Epithelial cell of esophagus (primary cell): ENCODE measurements around the genes UGT2A1, HTN1 and UTP3.

- RRBS = no CpG with 5 or more reads among the region's 3 CpGs
Observed at GRCh38 chr4:69167278-69167823, 47.2 kb downstream of the UGT2B11 start.

DNA sequence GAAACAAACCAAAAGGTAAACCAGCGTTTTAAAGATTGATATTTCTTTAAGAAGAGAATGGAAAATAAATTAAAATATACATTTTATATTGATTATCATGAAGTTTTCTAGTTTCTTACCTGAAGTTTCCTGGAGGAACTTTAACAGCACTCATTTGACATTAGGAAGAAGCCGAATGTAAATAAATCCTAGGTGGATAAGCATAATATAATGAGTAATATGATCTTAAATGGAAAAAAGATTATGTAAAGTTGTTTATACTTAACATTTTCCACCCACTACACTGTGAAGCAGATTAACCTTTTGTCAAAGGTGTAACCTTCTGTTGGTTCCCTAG is at the start of gene UGT2A1:
UGT2A1 (minus strand) TSS at position 179 of the 337 bp plus-strand sequence.
- RRBS = no CpG with 5 or more reads among the region's 2 CpGs

DNA sequence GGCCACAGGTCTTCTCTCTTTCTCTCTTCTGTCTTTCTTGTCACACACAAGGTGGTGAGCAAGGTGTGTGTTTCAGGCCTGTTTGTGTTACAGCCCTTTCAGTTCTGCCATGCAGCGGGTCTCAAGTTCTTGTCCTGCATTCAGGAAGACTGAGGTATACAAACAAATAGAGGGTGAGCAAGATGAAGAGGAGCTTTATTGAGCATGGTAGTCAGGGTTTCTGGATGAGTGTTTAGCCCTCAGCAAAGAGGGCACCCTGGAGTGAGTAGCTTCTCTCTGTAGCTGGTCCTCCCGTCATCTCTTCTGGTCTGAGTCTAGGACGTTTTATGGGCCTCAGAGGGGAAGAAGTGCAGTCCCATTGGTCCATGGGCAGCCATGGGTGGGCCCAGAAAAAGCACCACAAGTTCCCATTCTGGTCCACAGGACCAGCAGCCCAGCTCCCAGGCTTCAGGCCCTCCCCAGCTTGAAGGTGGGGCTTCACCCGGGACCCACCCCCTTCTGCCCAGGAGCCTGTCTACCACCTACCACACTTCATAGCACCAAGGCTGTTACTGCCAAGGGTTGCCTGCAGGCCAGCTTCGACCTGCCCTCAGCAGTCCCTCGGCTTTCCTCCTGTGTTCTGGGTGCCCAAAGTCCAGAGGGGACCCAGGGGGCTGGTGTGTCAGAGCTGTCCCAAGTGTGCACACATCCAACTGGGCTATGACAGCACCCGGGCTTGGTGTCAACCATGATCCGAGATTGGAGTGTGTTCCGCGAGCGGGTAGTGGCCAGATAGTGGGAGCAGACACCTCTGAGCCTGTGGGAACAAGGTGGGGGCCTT is 17.1 kb downstream of the SULT1B1 start:
- RRBS = no CpG with 5 or more reads among the region's 11 CpGs

- RRBS = no CpG with 5 or more reads among the region's 2 CpGs
Observed at GRCh38 chr4:70050389-70050699, at the start of gene HTN1. Gene HTN1 (plus strand): TSS chr4:70050438.

- RRBS = no CpG with 5 or more reads among the region's 8 CpGs
Observed at GRCh38 chr4:70637114-70637893, 8.8 kb downstream of the ENAM start.

DNA sequence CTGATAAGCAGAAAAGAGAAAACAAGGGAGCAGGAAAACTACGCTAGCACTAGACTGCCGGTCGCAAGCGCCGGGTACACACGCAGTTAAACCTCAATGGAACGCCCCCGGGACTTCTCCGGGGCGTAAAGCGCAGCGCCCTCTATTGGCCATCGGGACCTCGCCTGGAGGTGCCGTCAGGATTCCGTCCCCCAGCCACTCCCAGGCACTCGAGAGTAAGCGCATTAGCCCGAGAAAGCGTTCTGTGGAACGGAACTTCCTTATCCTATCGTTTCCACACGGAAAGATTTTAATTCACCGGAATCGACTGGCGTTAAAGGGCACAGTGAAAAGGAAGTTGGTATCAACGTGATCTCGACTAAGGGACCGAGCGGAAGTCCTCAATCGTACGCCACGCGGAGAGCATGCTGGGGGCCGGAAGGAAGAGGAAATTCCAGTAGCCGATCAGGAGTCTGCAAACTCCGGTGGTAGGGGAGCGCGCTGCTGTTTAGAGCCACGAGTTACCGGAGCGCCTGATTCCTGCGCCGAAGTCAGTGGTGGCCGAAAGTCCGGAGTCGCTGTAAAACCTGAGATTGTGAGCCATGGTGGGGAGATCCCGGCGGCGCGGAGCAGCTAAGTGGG is at the start of gene UTP3:
UTP3 (plus strand) TSS at position 436 of the 621 bp plus-strand sequence.
- RRBS = 2% methylated on average over 9 of the region's 51 CpGs

DNA sequence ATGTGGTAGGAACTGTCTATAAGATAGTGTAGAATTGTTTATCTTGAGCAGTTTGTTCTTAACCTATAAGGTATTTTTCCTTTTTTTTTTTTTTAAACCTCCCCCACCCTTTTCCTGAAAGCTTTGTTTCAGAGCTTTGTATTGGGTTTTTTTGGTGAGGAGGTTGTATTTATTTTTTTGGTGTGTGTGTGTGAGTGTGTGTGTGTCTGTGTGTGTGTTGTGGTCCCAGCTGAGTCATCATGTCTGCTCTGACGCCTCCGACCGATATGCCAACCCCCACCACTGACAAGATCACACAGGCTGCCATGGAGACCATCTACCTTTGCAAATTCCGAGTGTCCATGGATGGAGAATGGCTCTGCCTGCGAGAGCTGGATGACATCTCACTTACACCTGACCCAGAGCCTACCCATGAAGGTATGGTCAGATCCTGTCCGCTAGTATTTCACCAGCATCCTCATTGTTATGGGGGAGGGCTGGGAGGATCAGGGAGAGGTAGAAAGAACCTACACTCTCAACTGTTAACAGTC is 636 bp downstream of the RUFY3 start:
- RRBS = no CpG with 5 or more reads among the region's 6 CpGs

- RRBS = no CpG with 5 or more reads among the region's 3 CpGs
Observed at GRCh38 chr4:70762158-70762799, 40.5 kb downstream of the RUFY3 start.

DNA sequence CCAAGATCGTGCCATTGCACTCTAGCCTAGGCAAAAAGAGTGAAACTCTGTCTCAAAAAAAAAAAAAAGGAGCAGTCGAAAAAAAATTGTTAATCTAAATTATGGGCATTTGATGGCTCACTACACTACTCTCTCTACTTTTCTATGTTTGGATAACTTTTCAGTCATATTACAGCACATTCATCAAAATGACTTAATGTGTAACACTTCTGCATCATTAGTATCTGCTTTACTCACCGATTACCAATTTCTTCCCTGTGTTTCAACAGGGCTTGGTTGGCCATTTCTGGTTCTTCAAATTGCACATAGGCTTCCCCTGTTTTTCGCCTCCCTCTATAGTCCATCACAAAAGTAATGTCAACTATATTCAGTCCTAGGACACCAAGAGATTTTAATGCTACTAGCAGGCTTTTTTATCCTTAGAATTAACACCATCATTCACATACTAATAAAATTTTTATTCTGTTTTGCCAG is 8.4 kb downstream of the GRSF1 start:
- RRBS = no CpG with 5 or more reads among the region's 4 CpGs

DNA sequence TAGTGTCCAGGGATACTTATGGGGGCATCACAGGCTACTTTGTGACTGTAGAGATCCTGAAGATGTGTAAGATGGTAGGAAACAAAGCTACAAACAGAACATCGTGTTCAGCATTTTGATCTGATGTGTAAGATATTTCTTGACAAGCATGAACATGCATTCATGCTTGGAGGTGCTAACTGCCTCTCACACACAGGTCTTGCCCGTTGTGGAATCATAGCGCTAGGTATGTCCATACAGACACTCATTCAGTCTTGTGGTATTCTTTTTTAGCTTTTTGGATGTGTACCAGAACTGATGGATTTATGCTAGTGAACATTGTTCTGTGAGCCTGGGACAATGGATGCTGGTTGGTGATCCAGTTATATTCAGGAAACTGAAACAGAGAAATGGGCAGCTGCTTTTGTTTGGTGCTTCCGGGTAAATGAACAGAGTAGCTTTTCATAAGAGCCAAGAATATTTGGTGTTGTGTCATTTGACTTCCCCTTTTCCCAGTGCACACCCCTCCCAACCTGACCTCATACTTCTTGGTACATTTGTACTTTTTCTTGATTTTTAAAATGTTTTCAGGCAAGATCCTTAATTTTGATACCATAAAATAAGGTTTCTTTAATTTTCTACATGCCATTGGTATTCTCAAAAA is 72.8 kb downstream of the SLC4A4 start:
- RRBS = no CpG with 5 or more reads among the region's 4 CpGs

DNA sequence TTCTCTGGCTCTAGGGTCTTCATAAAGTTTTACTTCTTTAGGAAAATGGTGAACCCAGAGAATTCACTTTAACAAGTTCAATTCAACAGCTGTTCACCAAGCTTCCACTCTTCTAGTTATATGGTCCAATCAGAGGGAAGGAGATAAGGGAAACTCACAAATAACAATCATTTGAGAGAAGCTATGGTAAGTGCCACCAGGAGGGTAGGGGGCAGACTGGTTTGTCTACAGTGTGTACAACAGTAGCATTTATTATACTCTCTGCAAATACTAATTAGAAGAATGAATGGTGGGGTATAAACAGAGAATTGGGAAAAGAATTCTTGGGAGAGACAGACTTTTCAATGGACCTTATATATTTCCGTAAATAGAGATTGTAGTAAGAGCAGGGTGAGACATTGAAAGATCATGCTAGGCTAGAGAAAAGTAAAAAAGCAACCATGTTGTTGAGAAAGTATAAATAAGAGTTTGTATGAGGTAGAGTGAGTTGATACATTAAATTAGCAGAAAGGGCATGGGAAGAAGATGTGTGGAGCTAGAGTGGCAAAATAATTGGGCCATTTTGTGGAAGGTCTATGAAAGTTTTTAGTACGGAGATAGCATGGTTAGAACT is 186.1 kb downstream of the SLC4A4 start:
- RRBS = no CpG with 5 or more reads among the region's 2 CpGs

GRCh38 chr4:71430433-71431075 is 243.5 kb downstream of the SLC4A4 start:
- RRBS = no CpG with 5 or more reads among the region's 3 CpGs

- RRBS = no CpG with 5 or more reads among the region's 4 CpGs
Observed at GRCh38 chr4:71765395-71765781, 18.5 kb downstream of the GC start.

DNA sequence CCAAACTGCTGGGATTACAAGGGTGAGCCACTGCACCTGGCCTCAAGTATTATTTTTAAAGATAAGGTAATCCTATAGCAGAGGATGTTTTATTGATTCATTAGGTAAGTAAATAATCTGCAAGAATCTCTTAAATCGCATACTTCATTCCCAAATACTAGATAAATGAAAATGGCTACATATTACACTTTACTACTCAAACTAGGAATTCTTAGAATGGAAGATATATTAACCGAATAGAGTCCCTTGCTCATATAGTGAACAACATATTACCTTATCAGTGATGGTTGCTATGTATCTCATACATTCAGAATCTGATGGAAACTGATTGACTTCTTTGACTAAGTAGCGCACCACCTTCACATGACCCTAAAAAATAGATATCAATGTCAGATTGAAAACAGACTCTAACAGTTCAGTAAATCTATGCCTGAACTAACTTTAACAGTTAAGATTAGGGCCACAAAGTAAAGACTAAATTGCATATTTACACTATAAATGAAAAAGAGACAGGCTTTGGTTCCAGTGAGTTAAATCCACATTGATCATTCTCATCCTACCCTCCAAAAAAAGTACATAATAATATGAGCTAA is 46.1 kb upstream of the COX18 start:
- RRBS = no CpG with 5 or more reads among the region's 3 CpGs

GRCh38 chr4:73118291-73118967 is 48.9 kb upstream of the COX18 start:
- RRBS = no CpG with 5 or more reads among the region's 3 CpGs

DNA sequence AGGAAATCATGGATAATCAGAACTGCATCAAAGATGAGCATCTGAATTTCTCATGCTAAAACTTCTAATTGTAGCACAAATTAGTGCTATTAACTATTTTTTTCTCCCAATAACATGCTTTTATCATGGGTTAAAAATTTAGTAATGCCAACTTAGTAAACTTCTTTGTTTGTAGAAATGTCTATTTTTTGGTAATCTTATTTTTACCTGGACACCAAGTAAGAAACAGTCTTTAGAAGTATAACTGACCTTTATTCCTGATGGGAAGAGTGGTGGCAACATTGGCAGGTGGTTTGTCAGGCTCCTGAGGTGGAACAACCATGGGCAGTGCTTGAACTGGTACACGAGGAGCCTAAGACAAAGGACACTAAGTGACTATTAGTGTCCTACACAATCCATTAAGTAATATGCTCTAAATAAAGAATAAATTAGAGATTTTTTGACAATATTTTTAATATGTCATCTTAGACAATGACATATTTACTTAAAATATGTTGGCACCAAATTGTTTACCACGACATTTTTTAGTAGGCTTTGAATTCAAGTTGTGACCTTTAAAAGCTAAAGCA is 72.1 kb upstream of the COX18 start:
- RRBS = no CpG with 5 or more reads among the region's 2 CpGs

DNA sequence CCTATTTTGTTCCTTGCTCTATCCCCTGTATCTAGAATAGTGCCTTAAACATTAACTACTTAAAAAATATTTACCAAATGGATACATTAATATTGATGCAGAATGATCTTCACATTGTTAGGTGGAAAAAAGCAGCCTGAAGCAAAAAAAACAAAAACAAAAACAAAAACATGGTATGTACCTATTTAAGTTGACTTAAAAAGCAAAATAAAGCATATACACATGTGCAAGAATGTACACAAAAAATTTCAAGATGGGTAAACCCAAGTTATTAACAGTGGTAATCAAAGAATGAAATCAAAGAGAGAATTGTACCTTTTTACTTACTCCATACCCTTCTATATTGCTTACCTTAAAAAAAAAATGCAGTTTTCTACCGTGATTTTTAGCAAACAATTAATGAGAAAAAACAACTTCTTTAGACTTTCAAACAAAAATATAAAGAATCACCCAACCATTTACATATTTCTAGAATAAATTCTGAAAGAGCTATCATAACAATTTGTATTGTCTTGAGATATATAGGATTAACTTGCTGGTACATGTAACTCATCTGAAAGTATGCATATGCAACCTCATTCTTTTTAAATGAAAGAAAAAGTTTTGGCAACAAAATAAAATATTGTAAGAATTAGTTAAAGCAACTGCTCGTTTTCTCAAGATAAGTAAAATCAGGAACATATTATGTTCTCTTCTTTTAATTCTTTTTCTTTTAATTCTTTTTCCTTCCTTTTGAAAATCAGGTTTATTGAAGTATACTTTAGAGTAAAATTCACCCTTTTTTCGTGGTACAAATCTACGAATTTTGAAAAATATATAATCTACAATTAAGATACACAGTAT is 66.2 kb downstream of the ANKRD17 start:
- RRBS = no CpG with 5 or more reads among the region's 4 CpGs

GRCh38 chr4:73397537-73397997 is 6.5 kb upstream of the ALB start:
- RRBS = no CpG with 5 or more reads among the region's 1 CpG

DNA sequence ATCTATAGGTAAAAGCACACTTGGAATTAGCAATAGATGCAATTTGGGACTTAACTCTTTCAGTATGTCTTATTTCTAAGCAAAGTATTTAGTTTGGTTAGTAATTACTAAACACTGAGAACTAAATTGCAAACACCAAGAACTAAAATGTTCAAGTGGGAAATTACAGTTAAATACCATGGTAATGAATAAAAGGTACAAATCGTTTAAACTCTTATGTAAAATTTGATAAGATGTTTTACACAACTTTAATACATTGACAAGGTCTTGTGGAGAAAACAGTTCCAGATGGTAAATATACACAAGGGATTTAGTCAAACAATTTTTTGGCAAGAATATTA is 280 bp upstream of the ALB start:
- RRBS = no CpG with 5 or more reads among the region's 1 CpG